Placental epithelial cell (primary cell): Measurements from ENCODE around the genes ZNF609 and UBAP1L.

GRCh38 chr15:63880818-63881234, 47.1 kb upstream of the HERC1 start:
- CAGE, long polyA plus RNA = no peak

- CAGE, long polyA plus RNA = no peak
Observed at GRCh38 chr15:63939190-63940193, 105.7 kb upstream of the HERC1 start.

DNA sequence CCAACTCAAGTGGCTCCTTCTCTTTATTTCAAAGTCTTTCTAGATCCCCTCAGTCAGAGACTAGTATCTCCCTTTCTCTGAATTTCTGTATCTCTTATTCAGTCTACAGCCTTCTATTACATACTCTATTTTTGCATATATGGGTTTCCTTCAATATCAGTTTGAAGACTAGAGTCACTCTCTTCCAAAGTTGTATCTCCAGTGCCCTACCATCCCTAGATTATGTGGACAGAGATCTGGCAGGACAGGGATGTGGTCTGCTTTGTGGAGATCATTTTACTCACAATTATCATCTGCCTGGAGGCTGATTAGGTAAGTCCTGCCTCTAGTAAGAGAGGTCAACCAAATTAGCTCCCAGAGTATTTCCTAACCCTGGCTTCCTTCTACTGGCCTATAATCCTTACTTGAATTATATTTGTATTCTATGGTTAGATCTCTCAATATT, 1.2 kb downstream of the CIAO2A start:
- CAGE, long polyA plus RNA = no peak

DNA sequence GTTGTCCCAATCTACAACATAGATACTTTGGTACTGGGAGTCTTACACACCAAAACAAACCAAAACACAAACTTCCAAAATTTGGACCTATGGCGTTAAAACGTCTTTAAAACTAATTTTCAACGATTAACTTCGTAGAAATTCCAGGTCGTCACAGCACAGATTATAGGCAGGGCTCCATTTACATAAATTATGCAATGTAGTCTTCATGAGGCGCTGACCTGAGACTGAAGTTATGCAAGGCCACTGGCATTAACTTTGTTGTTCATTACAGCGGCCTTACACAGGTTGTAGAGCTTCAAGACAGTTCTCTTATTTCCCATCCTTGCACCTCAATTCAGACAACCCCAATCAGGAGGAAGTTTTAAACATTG, 1.1 kb upstream of the PPIB start:
- CAGE, long polyA plus RNA = no peak

DNA sequence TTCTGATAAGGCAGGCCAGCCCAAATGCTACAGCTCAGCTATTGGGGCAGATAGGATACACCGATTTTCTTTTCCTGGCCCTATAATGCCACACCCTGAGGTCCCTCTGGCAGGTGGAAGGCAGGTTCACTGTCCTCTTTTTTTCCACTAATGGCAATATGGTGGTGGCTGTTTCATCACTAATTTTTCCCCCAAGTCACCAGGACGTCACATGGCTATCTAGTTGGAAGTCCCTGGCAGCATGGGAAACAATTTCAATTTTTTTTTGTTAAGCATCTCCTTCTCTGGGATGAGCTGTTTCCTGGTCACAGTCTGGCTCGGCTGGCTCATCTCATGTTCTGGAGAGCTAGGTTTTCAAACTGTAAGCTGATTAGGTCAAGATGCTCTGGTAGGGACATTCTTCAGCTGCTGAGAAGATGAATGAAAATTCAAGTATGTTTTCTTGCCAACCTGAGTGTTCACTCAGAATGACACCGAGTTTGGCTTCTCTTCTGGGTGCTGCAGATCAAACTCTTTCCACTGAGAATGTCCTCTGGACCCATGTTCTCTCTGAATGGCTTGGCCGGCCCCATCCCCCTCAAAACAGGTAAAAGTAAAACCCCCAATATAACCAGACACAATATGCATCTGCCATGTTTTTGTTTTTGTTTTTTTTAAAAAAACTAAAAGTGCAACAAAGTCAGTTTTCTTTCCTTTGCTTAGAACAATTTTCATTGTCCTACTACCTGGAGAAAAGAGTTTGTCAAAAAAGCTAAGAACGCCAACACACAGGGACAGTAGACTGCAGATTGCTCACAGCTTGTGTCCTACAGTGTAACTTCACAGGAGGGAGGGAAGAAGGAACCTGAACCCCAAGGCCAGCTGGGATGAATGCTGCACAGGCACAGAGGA, 7.9 kb upstream of the PPIB start:
- CAGE, long polyA plus RNA = no peak

DNA sequence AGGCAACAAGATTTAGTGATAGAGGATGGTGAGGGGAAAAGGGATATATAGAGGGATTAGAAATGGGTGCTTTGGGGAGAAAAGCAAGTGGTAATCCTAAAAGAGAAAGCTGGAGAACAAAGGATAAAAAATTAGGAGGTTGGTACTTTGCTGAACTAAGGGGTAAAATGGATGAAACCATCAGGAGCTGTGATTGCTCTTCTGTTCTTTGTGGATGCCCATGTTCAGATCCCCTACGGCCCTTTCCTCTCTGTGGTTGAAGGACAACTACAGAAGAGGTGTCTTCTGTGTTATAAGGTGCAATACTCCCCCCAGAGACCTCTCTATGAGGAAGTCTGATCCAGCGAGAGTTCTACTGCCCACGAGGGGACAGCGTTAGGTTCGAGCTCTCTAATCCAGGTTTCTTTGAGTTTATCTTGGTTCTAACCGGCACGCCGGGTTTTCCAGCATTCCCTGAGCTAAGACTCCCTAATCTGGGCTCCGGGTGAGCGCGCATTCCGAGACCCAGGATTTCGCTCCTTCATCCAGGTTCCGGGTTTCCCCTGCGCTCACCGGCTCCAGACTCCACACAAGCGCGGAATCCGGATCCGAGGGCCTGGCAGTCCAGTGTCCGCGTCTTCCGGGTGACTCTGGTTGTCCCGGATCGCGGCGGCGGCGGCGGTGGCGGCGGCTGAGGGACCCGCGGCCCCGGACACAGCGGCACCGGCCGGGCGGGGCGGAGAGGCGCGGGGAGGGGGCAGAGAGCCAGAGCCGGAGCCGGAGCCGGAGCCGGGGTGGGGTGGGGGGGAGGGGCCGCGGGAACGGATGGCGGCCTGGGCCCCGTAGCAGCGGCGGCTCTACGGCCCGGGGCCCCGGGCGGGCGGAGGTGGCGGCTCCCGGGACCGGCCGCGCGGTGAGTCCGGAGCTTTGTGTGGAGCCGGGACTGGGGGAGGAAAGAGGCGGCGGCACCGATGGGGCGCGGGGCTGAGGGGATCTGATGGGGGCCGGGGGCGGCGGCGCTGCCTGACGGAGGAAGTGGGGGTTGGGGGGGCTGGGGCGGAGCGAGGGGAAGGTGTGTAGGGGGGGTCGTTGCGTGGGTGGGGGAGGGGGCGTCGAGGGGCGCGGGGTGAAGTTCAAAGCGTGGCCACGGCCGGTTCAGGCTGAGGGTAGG, at the start of gene ZNF609:
Gene ZNF609, plus strand, starts transcription at position 632 of the 1,150 bp plus-strand sequence.
- CAGE, long polyA plus RNA = no peak

DNA sequence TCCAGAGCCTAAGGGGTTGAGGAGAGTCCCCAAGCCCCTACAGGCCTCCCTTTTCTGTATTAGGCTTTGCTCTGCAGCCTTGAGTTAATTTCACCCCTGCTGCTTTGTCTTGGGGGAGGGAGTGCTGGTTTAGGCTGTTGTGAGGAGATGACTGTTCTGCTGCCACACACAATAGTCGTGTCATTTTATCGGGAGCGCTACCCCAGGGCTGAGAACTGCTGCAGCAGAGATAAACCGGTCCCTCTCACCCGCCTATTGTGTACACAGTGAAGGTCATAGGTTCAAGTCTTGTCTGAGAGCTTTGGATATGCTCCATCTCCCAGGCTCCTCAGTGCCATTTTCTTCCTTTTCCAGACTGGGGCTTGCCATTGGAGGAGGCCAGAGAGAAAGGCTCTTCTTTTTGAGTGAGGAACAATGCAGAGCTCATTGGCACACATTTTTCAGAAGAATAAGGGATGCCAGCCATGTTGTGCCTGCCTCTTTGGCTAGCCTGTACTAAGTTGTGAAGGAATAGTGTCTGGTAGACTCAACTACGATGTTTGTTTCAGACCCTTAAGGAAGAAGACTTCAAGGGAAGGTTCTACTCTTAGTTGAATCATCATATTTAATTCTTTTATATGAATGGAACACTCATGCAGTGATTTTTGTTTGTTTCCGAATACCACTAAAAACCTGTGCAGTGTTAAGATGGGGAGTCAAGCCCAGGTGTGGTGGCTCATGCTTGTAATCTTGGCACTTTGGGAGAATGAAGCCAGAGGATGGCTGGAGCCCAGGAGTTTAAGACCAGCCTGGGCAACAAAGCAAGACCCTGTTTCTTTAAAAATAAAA, 1.6 kb downstream of the ZNF609 start:
- CAGE, long polyA plus RNA = no peak

GRCh38 chr15:64492904-64493565, 32.7 kb downstream of the ZNF609 start:
- CAGE, long polyA plus RNA = no peak

DNA sequence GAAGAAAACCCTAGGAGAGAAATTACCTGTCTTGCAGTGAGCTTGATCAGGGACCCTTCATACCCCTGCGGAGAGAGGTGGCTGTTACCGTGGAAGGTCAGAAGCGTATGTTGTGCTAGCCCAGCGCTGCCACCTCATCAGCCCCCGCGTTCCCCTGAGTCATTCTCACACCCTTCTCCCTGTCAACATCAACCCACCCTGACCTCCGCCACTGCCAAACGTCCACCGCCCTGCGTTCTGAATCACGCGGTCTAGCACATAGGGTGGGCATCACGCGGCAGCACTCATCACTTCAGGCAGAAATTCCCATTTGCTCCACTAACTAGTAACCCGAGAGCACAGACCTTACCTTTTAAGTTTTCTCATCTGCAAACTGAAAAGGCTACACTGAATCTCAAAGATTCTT, 25.1 kb downstream of the RBPMS2 start:
- CAGE, long polyA plus RNA = no peak

DNA sequence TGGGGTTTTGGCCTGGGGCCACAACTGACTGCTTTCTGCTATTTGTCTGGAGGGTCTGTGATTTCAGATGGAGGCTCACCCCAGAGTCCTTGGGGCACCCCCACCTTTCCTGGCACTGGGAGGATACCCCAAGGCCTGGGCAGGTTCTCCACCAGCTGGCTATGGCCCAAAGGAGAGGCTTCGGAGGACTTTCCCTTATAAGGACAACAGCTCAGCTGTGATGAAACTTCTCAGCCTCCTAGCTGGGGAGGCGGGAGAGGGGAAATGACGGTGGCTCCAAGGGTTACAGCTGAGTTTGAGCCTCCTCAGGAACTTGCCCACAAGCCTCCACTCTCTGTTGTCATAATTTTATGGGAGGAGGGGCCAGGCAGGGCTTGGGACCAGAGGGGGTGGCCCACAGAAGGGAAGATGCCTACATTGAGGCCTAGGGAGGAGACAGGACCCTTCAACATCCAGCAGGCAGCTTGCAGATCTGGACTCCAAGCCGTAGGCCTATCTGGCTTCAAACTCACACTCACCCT, 31.3 kb downstream of the PLEKHO2 start:
- CAGE, long polyA plus RNA = no peak

GRCh38 chr15:64897018-64898130, 14.3 kb upstream of the ANKDD1A start:
- CAGE, long polyA plus RNA = no peak

DNA sequence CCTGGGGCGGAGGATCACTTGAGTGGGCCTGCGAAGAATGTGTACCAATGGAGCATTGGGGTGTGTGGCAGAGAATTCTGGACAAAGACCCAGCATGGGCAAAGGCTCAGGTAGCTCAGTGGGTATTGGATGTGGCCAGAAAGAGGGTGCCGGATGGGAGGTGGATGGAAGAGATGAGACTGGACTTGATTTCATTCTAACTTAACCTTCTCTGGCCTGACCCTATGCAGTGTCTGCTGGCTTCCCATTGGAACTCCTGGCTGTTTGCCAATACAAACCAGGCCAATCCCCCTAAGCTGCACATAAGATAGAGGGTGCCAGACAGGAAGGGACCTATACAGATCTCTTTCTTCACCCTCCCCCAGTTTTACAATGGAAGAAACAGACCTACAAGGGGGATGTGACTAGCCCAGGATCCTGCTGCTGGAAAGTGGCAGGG, 1.2 kb downstream of the ANKDD1A start:
- CAGE, long polyA plus RNA = no peak

DNA sequence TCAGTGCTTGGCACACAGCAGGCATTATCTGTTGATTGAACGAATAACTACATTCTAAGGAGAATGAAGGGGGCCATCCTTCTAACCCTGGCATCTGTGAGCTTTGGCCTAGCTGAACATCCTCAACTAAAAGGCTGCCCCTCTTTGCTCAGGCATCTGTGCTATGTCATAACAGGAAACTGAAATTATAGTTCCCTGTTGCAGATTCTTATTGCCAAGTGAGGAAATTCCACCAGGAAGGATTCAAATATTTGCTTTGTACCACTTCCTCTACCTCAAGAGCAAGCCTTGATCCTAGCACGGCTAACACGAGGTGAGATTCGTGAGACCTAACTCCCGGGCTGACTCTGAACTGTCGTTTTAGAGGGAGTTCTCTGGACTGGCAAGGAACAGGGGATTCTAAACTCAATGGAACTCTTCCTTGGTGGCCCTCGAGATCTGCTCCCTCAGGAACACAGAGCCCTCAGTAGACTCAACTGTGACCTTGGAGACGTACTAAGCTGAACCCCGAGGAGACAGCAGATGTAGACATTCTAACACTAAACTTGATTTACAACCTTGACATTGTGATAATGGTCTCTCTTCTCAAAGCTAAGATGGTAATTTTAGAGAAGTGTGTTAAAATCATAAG, 4.3 kb downstream of the SPG21 start:
- CAGE, long polyA plus RNA = no peak

GRCh38 chr15:65009370-65010019, 19.8 kb upstream of the SPG21 start:
- CAGE, long polyA plus RNA = no peak

DNA sequence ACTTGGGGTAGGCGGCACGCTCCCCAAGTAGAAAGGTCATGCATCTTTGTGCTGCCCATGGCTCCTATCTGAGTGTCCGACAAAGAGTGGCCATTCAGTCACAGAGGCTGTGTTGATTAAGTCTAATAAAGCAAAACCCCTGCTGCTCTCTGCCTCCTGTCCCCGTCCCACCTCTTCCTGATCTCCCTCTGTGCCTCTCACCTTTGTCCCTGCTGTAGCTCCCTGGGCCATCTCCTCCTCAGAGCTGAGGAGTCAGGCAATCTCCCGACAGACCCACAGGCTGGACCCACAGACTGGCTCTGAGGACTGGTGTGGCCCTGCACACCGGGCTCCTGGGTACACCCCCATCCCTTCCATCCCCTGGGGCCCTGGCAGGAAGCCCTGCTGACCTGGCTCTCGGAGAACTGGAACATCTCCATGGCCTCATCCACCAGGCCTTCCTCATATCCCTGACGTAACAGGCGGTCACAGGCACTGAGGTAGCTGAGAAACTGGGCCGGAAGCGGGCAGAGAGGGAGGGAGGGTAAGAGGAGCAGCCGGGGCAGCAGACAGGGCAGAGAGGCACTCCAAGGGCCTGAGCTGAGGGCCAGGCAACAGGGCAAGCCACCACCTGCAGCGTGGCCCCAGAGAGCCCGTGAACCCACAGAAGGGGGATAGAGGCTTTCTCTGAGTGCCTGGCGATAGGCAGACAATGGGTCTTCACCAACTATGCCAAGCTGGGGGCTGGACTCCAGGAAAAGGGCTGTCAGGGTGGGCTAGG, 17.7 kb downstream of the KBTBD13 start:
- CAGE, long polyA plus RNA = no peak

DNA sequence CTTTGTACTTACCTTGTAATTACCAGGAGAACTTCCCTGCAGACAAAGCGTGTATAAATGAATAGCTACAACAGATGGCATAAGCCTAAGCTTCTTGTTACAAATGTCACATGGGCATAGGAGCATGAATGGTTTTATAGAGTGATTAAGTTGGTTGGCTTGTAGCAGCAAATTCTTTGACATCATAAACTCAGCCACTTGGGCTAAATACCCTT, at the start of gene UBAP1L:
Gene UBAP1L, minus strand, starts transcription at position 63 of the 215 bp plus-strand sequence.
- CAGE, long polyA plus RNA = no peak

GRCh38 chr15:65294933-65295396, 8.3 kb upstream of the PARP16 start:
- CAGE, long polyA plus RNA = no peak

DNA sequence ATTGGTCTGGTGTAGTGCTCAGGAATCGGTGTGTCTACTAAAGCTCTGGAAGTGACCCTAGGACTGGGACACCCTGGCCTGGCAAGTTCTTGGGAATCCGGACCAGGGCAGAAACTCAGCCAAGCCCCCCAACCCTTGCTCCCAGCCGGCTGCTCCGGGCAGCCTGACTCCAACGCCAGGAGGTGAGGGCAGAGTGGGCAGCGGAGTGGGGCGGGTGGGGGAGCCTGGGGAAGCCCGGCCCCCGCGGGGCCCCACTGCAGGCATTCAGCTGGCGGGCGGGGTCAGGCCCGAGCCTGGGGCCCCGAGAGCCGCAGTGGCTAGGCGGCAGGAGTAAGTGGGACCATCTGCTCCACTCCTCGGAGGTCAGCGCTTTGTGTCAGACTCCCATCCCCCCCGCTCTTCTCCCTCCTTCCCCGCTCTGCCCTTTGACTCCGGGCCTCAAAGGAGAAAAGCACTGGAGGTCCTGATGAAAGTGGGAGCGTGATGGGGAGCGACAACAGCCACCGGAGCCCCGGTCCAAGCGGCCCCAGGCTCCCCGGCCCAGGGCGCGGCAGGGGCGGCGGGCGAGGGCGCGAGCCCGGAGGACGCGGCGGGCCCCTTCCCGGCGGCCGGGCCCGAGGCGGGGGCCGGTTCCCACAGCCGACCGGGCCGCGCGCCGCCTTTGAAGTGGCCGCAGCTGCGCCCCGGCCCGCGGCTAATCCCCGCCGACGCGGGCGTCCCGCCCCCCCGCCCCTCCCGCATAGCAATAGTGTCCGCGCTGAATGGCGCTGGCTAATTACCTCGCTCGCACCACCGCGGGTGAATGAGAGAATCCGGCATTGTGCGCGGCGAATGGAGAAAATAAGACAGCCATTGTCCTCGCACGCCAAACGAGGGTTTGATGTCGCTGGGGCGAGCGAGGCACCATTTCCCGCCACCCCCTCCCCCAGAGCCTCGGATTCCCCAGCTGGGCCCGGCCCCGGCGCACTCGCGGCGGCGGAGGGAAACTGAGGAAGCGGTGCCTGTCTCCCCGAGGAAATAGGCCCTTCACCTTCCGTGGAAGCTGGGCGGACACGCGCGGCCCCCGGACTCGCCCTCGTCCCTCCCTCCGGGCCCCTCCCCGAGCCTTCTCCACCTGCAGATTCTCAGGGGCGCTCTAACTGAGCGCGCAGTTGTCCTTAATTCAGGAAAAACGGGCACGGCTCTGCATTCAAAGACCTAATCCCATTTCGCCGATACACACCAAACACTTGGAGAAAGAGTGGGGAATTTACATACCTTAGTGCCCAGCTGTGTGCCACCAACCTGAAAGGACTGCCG, 22.4 kb downstream of the IGDCC3 start:
- CAGE, long polyA plus RNA = no peak

DNA sequence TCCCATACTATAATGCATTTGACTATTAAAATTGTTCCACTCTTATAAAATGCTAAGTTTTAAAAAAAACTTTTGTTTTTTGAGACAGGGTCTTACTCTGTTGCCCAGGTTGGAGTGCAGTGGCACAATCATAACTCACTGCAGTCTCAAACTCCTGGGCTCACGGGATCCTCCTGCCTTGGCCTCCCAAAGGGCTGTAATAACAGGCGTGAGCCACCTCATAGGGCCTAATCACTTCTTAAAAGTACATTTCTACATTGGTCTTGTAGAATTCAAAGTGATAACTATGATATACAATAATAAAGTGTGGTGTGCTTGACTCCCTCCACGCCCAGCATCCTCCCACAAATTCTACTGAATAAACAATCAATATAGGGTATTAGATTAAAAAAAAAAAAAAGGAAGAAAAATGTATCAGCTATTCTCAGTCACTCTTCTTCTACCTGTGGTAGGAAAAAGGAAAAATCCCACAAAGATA, 2.9 kb downstream of the DENND4A start:
- CAGE, long polyA plus RNA = no peak

DNA sequence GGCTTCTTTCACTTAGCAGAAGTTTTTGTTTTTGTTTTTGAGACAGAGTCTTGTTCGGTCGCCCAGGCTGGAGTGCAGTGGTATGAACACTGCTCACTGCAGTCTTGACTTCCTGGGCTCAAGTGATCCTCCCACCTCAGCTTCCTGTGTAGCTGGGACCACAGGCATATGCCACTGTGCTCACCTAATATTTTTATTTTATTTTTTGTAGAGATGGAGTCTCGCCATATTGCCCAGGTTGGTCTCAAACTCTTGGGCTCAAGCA, 15.6 kb upstream of the DENND4A start:
- CAGE, long polyA plus RNA = no peak